Caco-2 (cell line): Measurements from ENCODE around the gene FAHD2A.

DNA sequence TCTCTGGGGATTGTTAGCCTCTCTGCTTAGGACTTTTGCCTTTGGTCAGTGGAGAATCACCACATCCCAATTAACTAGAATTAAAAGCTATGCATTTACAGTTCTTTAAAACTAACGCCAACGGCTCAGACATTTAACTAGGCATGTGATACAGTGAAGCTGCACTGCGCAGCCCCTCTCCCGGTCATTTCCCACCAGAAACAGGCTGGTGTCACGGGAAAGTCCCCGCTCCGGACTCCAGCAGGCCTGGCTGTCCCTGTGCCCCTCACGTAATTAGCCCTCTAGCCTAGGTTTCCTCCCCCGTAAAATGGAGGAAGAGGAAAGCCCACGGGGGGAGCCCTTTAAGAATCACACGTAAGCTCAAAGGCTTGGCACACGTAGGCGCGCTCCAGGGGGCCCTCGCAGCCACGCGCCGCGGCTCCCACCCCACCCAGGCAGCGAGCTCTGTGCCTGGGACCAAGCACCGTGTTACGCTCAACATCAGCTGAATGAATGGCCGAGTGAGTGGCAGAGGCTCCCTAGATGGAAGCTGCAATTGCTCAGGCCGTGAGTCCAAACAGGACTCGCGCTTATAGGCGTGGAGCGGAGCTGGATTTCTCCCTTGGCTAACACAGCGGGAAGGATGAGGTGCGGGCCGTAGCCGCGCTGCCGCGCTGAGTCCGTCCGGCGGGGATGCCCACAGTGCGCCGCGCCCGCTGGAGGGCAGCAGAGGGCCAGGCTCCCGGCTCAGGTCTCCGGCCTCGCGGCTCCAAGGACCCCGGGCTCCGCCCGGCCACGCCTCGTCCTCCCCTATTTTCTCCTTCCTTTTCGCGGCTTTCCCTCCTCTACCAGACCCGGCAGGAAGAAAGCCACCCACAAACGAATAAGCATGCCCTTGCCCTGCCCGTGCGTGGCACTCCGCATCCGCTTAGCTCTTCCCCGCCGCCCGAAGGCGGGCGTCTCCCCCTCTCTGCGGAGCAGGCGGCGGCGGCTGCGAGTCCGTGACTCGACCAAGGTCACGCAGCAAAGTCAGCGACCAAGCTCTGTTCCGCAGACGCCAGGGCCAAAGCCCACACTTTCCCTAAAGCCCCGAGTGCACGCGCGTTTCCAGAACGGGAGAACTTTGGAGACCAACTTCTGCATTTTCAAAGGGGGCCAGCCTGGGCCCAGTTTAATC is 48.2 kb downstream of the KCNIP3 start:
- PRO-cap: no peak
- RRBS: 4% methylated on average over 10 of the region's 80 CpGs

- PRO-cap: no peak
- RRBS: 95% methylated on average over 7 of the region's 27 CpGs
Observed at GRCh38 chr2:95389605-95390469, 12.7 kb upstream of the FAHD2A start.

DNA sequence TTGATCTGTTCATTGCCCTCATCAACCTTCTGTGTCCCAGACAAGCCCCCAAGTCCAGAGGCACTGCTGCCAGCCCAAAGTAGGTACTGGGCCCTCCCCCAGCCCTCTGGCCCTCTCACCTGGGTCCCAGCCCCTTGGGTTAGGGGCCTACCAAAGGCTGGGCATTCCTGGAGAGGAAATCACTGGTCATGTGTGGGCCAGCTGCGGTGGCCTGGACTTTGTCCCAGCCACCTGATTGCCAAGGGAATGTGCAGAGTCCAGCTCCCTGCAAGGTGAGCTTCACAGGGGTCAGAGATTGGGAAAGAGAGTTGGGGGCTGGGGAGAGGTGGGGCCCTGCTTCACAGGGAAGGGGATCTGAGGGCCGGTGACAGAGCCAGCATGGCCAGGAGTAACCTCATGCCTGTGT is 12.0 kb upstream of the FAHD2A start:
- PRO-cap: no peak
- RRBS: no CpG with 5 or more reads among the region's 2 CpGs

DNA sequence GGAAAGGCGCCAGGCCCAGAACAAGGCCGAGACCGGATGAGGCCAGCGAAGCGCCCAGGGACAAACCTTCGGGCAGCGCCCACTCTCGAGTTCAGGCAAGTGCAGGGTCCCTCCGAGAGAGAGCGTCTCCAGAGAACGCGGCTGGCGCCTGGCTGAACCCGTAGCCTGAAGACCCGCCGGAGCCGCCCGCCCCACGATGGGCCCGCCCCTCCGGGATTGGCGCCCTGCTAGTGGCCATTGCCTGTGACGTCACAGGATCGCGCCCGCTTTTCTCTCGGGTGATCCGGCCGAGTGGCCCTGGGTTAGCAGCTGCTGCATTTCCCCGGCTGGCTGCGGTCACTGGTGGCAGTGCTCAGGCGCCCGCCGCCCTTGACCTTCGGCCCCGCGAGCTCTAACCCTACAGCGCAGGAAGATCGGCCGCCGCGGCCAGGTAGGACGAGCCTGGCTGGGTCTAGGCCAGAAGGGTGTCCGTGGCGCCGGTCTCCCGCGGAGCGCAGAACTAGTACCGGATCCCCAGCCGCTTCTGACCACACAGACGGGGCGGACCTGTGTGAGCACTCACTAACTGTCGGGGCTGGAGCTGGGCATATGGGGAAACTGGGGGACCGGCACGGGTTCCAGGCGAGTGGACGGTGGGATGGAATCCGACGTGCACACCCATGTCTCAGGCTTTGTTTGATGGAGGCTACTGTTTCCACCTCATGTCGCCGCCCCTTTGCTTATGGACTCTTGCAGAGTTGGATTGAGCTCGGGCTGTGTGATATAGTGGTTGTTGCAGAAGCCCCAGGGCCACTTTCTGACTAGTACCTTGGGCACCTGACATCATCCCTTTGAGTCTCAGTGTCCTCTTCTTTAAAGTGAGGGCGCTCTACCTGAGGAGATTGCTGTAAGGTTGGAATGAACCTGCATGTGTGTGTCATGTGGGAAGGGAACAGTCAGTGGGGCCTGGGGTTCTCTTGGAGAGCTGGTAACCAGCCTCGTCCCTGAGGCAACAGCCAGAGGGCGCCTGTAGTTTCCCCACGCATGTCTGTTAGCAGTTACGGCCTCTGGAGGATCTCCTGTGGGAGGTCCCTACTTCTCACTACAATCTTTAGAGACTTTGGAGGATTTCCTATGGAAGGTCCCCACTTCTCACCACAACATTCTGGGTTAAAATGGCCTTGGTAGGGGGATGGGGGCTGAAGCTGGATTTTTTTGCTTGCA is at the start of gene FAHD2A:
Gene FAHD2A (plus strand): TSS at position 266 of the 1,203 bp plus-strand sequence.
- PRO-cap: bidirectional peak, plus-strand start at position 266 of the sequence, minus-strand start at position 167 of the sequence; unidirectional peak, minus-strand start at position 501 of the sequence; bidirectional peak, plus-strand start at position 931 of the sequence, minus-strand start at position 859 of the sequence
- RRBS: 6% methylated on average over 12 of the region's 68 CpGs

- PRO-cap: bidirectional peak, plus-strand start at chr2:95525992, minus-strand start at chr2:95525833
- RRBS: no CpG with 5 or more reads among the region's 34 CpGs
Observed at GRCh38 chr2:95525350-95526119, 41.0 kb upstream of the TRIM43B start.

GRCh38 chr2:95526120-95527414 is 42.0 kb upstream of the TRIM43B start:
- PRO-cap: bidirectional peak, plus-strand start at chr2:95526528, minus-strand start at chr2:95526361; bidirectional peak, plus-strand start at chr2:95526638, minus-strand start at chr2:95526770
- RRBS: 5% methylated on average over 18 of the region's 99 CpGs

DNA sequence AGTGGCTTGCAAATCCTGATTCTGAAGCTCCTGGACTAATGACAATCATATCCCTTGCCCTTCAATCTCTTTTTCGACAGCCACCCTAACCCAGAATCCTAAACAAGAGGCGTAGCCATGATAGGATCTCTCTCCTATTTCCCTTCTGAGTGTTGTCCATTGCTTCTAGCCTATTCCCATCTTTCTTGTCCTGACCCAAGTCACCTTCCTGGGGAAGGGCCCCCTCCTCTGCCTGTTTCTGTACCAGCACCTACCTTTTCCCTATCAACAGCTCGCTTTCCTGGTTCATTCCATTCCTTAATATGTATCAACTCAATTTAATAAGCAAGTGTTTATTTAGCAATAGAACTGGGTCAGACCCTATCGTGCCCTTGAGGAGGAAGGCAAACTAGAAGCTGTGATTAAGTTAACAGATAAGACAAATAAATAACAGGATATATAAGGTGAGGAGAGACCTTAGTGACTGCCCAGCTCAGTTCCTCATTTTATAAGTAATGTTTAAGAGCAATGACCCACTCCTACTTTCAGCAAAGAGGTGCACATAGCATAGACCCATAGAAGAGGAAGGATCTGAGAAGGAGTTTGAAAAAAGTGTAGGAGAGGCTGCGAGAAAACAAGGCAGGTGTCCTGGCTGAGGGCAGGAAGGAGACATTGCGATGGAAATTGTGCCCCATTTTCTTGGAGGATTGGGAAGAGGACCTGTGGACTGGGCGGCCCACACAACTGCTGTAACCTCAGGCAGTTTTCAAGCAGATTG is 74.0 kb downstream of the TRIM43 start:
- PRO-cap: no peak
- RRBS: no CpG with 5 or more reads among the region's 7 CpGs

DNA sequence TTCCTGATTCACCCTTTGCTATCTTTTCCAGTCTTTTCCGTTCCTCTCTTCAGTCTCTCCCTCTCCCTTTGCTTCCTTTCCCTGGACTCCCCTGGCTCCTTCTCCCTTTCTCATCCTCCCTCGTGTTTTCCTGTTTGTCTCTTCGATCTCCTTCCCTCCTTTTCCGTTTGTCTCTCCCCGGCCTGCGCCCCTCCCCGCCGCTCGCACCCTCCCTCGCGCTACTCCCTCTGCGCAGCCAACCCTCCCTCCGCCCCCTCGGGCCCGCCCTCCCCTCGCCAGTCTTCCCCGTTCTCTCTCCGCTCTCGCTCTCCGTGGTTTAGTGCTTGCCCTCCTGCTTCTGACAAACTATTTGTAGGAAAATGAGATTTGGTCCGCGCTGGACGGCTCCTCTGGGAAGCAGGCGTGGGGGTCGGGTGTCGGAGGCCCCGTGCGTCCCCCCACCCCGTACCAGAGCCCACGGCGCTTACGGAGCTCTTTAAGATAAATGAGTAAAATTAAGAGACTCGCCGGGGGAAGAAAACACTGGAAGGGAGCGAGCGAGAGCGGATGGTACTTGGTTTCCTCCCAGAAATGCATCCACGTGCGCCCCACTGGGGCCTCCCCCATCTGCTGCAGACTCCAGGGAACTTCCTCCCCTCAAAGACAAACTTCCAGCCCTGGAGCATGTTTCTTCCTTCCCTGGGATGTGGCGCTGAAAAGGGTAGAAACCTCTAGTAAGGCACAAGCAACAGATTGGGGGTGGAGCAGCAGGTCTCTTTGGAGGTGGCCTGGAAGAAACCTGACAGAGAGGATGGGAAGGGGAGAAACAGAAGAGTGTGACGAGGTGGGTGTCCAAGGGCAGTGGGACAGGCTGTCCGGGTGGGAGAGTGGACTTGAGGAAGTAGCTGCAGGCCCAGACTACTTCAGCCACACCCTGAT is 91.0 kb downstream of the TRIM43 start:
- PRO-cap: bidirectional peak, plus-strand start at position 363 of the sequence, minus-strand start at position 163 of the sequence
- RRBS: no CpG with 5 or more reads among the region's 42 CpGs

DNA sequence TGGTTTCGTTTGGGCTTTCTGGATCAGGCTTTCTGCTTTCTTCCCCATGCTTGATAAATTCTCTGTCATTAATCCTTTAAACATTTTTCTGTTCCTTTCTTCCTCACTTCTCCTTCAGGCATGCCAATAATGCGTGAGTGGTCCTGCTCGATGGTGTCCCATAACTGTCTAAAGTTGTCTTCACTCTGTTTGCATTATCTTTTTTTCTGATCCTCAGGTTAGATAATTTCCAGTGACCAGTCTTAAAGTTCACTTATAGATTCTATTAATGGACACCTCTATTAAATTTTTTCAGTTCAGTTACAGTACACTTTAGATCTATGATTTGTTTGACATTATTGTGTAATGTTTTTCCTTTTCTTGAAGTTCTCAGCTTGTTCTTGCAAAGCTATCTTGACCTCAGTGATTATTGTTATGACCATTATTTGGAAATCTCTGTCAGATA is 152.8 kb downstream of the ANKRD36C start:
- PRO-cap: no peak
- RRBS: no CpG with 5 or more reads among the region's 3 CpGs

DNA sequence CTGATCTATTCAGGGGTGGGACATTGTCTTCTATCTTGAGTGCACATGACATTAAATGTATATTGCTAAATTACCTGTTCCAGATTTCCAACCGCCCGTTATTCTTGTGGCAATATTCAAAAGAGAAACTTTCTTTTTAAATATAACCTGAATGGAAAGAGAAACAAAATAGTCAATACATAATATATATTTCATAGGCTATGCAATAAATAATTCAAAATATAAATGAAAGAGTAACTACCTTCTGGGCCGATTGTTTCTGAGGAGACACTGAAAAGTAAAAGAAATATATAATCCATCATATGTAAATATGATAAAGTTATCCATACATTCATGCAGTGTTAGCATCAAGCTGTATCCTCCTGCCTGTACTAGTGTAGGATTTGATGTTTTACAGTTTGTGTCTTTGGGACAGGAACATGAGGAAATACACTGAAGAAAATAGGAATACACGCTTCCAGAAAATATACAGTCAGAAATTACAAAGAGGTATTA is 109.3 kb downstream of the ANKRD36C start:
- PRO-cap: no peak
- RRBS: no CpG with 5 or more reads among the region's 4 CpGs

DNA sequence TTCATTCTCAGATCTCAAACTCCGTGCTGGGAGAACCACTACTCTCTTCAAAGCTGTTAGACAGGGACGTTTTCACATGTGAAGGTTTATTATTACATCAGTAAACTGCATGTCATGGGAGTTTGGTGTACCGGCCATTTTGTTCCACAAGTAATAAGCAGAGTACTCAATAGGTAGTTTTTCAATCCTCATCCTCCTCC is 10.1 kb upstream of the ANKRD36C start:
- PRO-cap: no peak
- RRBS: 92% methylated on average over 1 of the region's 3 CpGs

GRCh38 chr2:96022354-96023236 is 12.1 kb downstream of the GPAT2 start:
- PRO-cap: no peak
- RRBS: no CpG with 5 or more reads among the region's 12 CpGs

GRCh38 chr2:96062971-96063483 is 28.3 kb upstream of the GPAT2 start:
- PRO-cap: no peak
- RRBS: no CpG with 5 or more reads among the region's 6 CpGs

DNA sequence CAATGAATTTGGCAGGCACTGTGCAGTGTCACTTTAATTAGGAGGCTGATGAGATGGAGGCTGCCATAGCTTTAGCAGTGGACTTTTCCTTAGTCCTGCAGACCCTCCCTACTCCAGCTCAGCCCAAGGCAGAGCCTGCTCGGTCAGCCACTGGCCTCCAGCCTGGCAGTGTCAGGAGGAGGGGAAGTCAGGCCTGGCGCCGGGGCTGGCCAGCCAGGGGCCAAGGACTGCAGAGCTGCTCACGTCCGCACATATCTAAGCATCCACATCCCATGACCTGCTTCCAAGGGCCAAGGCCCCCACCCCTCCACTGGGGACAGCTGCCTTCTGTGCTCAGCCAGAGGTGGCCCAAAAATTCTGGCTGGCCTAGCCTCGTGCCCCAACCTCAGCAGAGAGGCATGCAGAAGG is 33.2 kb downstream of the ADRA2B start:
- PRO-cap: no peak
- RRBS: no CpG with 5 or more reads among the region's 6 CpGs

- PRO-cap: no peak
- RRBS: no CpG with 5 or more reads among the region's 2 CpGs
Observed at GRCh38 chr2:96112495-96112846, 3.9 kb downstream of the ADRA2B start.

GRCh38 chr2:96112847-96113309 is 3.5 kb downstream of the ADRA2B start:
- PRO-cap: no peak
- RRBS: no CpG with 5 or more reads among the region's 7 CpGs

- PRO-cap: no peak
- RRBS: 18% methylated on average over 2 of the region's 22 CpGs
Observed at GRCh38 chr2:96144459-96144888, 766 bp downstream of the DUSP2 start.

- PRO-cap: no peak
- RRBS: no CpG with 5 or more reads among the region's 16 CpGs
Observed at GRCh38 chr2:96157578-96158230, 12.5 kb upstream of the DUSP2 start.

- PRO-cap: no peak
- RRBS: no CpG with 5 or more reads among the region's 4 CpGs
Observed at GRCh38 chr2:96161753-96162225, 16.5 kb upstream of the DUSP2 start.

DNA sequence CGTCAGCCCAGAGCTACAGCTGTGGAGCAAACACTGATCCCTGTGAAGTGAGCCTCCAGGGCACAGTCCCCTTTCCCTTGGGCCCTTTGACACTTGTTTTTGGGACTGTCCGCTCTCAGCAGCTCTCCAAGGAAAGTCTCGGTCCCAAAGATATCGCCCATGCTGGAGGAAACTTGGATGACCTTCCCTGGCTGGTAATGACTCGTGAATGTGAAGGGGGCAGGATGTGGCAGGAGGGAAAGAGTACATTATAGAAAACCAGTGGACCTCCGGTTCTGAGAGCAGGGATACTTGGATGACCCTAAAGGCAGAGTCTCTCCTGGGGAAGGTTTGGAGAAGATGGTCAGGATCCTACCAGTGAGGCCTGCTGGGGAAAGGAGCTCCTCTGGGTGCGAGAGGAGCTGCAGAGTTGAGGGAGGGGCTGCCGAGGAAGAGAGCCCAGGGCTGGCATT is 12.4 kb downstream of the TMEM127 start:
- PRO-cap: no peak
- RRBS: no CpG with 5 or more reads among the region's 8 CpGs